Hair follicle dermal papilla cell (primary cell): ENCODE results near the genes SLC46A1 and ALDOC.

GRCh38 chr17:28326963-28327503 lies 8.0 kb downstream of the TMEM97 start:
- CAGE, long polyA plus RNA, result no peak

DNA sequence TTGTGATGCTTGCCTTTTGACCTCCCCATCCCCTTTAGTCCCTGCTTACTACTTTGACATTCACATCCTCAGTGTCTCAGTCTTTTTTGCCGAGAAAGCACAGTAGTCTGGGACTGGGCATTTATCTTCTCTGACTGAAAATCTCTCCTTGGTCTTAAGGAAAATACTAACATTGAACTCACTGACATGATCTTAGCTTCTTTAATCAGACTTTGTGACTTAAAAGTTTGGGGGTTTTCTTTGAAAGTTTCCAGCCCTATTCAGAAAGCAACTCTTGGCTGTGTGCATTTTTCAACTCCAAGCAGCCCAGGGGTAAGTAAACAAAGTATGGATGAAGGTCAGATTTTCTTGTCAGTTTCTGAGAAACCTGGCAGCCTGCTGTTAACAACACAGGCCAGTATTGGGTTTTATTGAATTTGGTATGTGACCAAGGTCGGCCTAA lies 10.9 kb downstream of the POLDIP2 start:
- CAGE, long polyA plus RNA, result no peak

DNA sequence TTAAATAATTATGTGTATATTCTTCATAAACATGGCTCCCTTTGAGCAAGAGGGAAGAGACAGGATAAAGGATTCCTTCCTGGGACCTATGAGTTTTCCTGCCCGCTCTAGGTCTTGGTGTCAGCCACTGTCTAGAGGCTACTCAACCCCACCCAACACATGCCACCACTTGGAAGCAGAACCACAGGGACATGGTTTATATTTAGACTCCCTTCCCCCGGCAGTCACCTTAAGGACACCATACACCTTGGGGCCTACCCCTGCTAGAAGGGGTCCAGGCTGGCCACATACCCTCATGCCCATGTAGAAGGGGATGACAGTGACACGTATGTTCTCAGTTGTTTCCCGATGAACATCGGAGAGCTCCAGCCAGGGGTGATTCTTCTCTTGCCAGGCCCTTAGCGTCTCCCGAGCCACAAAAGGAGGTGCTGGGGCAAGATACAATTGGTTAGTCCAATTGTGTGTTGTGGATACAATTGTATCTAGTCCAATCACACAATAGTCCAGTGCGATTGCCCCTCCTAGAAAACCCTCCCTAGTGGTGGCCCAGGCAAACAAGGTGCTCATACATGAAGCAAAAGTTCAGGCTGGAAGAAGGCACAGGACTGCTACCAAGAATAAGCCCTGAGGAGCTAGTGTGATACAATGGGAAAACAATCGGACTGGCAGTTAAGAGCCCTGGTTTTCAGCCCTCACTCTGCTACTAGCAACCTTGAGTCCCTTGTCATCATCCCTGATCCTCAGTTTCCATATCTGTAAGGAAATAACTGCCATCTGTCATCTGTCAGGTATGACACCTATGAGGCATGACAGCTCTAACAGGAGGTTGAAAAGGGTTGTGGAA lies 5.7 kb downstream of the POLDIP2 start:
- CAGE, long polyA plus RNA, result no peak

GRCh38 chr17:28372233-28372816 lies 831 bp downstream of the SARM1 start:
- CAGE, long polyA plus RNA, result no peak

DNA sequence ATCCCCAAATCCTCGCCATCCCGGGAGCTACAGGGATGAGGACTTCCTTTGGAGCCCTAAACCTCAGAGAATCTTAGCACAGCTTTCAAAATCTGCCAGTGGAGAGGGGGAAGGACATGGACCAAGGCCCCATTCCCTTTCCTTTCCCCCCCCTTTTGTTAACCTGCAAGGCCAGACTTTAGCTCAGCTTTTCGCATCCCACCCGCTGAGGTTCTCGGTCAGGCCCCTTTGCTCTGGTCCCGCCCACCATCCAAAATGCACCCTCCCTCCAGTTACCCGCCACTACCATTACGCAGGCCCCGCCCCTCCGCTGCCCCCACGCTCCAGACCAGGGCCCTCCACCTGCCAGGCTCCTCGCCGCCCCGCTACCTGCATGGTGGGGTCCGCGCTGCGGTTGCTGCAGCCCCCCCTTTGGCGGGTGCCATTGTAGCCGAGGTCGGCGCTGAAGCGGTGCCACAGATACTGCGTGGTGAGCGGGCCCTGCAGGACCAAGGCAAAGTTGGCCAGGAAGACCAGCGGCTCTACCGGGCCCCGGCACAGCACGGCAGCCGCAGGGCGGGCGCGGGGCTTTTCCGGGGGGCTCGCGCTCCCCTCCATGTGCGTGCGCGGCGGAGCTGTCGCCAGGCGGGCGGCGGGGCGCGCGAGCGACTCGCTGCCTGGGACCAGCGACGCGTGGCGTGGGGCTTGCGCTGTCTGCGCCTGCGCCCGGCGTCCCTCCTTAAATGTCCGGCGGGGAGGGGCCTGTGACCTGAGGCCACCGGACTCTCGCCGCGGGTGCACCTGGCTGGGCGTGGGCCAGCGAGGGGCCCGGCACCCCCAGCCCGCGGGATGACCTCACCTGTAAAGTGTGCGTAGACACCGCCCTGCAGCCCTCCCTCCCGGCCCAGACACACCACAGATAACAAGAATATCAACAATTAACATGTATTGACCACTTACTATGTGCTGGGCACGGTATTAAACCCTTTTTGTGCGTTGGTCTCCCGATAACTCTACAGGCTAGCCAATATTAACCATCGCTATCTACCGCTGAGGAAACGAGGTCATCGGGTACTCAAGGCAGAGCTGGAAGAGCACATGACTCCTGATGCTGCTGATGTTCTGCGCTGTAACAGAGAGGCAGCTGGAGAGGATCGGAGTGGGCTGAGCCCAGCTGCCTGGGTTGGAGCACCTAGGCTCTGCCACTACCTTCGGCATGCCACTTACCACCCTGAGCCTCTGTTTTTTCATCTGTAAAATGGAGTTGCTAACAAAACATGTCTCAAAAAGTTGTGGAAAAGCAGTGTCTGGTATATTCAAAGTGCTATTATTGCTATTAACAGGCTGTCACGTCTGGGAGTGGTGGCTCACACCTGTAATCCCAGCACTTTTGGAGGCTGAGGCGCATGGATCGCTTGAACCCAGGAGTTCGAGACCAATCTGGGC lies at the start of gene SLC46A1:
SLC46A1 (minus strand) TSS at position 695 of the 1,425 bp plus-strand sequence.
- CAGE, long polyA plus RNA, result no peak

DNA sequence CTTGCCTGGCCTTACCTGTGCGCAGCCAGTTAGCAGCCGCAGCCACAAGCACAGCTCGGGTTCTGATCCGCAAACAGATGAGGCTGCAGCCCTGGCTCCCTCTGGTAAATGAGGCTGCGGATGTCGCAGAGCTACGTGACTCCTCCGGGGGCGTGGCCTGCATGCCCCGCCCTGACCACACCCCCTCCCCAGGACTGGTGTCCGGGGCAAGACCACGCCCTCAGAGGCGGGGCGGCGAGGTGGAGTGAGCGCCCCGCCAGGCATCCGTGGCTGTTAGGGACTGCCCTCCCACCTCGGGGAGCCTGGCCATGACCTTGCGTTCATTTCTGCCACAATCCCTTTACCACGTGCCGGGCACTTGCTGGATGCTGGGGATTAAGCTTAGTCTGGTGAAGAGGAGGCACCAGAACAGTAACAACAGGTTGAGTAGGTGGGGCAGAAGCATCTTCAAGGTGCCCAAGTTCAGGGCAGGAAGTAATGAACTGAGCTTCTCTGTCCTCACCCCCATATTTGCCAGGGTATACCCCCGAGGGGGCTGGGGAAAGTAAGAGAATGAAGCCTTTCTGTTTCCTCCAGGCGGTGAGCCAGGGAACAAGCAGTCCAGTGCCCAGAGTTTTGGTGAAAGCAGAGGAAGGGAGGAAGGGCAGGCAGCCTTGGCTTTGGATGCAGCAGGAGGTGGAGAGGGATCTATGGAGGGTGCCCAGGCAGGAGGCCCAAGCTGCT lies at the start of gene ALDOC:
ALDOC (minus strand) TSS at position 110 of the 723 bp plus-strand sequence.
- CAGE, long polyA plus RNA, result no peak

- CAGE, long polyA plus RNA, result no peak
These were observed 6.3 kb downstream of the PROCA1 start for GRCh38 chr17:28705314-28705780.

DNA sequence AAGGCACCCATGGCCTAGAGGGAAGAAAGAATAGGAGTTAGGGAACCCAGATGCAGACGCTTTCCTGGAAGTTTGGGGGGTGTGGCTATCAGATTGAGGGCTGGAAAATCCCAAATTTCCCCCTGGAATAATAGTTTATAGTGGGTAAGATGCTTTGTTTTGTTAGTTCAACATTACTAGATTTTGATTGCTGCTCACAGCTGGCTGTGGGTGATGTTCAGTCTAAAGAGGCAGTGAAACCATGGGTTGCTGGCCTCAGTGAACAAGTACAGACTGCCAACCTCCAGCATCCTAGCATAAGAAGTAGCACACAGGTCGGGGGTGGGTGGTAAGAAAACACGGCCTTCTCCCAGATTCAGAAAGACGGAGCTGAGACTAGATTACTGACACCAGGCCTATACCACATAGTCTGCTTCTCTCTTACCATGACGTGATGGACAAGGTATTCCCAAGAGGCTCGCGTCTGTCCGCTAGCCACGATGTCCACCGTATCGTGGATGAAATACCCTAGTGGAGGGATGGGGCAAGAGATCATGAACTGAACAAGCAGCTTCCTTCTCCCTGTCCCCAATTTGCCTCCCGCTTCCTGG lies 1.1 kb downstream of the TLCD1 start:
- CAGE, long polyA plus RNA, result no peak

GRCh38 chr17:28737819-28738446 lies 5.9 kb upstream of the TRAF4 start:
- CAGE, long polyA plus RNA, result no peak

DNA sequence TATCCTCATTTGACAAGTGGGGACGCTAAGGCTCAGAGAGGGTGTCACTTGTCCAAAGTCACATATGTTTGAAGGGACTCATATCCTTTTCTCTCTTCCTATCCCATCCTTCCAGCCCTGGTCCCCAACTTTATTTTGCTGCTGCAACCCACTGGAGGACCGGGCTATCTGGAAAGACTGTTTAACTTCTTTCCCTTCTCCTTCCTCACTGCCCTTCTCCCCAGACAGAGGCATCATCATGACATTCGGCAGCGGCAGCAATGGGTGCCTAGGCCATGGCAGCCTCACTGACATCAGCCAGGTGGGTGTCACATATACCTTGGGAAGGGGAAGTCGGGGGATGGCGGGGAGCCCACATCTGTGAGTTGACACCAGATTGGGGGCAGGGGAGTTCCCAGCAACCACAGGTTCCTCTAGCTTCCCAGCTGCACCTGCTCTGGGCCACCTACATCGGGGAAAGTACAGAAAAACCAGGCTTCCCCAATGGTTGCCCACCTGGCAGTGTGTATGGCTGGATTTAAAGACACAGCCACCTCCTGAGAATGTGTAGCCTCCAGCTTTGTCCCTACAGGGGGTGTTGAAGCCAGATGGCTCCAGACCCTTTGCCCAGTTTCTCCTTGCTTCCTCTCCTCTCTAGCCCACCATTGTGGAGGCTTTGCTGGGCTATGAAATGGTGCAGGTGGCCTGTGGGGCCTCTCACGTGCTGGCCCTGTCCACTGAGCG lies 5.2 kb upstream of the TRAF4 start:
- CAGE, long polyA plus RNA, result no peak

GRCh38 chr17:28748136-28748701 lies 4.4 kb downstream of the TRAF4 start:
- CAGE, long polyA plus RNA, result no peak

DNA sequence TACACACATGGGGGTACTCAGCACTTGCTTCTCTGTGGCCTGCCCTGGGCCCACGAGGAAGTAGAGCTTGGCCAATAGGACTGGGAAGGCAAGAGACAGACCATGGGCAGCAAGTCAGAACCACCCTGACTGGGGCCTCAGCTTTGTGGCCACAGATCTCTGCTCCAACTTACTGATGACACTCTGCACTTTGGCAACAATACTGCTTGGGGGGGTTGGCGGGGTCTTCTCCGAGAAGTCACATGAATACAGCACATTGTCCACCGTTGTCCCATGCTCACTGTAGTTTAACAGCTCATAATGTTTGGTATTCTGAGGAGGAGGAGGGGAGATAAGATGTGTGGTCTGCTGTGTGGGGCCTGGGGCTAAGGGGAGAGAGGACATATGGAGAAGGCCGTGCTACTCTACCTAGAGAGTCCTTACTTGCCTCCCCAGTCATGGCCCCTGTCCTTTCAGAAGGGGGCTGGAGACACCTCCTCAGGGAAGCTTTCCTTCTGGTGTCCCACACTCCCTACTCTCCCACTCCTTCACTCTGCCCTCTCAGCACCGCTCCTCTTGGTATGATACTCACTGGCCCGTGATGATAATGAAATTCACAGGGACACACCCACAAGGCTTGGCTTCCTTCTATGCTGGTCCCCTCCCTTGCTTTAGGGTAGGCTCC lies 3.9 kb upstream of the DHRS13 start:
- CAGE, long polyA plus RNA, result no peak

- CAGE, long polyA plus RNA, result no peak
These were observed 55.3 kb downstream of the MYO18A start for GRCh38 chr17:29124824-29125332.

GRCh38 chr17:29139013-29139776 lies 41.0 kb downstream of the MYO18A start:
- CAGE, long polyA plus RNA, result no peak

DNA sequence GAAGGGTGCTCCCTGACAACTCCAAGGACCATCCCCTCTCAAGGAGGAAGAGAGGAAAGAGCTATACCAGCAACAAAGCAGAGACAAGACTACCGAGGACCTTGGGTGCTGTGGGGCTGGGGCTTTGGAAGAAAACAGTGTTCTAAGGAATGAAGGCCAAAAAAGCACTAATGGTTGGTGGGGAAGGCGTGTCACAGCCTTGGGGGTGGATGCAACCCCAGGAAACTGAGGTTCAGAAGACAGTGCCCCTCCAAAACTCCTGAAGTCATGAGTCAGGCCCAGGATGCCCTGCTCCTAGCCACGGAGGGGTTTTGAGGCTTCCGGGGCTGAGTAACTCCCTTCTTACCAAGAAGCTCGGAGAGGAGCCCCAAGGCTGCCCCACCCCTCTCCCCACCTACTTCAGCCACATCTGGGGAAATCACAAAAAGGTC lies 40.3 kb downstream of the MYO18A start:
- CAGE, long polyA plus RNA, result no peak

GRCh38 chr17:29178497-29179129 lies 1.6 kb downstream of the MYO18A start:
- CAGE, long polyA plus RNA, result no peak

- CAGE, long polyA plus RNA, result no peak
These were observed 17.2 kb downstream of the CRYBA1 start for GRCh38 chr17:29263360-29264716.

DNA sequence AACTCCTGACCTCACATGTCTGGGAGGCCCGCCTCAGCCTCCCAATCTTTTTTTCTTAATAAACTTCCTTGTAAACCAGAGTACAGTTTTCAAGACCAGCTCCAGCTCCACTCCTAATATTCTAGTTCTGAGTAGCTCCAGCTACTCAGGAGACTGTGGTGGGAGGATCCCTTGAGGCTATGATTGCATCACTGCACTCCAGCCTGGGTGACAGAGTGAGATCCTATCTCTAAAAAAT lies 42.5 kb upstream of the TAOK1 start:
- CAGE, long polyA plus RNA, result no peak

- CAGE, long polyA plus RNA, result no peak
These were observed 198 bp upstream of the TAOK1 start for GRCh38 chr17:29390043-29390286.

- CAGE, long polyA plus RNA, result no peak
These were observed 71.4 kb downstream of the ABHD15 start for GRCh38 chr17:29495313-29495923.